HTERT-HM (cell line): ENCODE measurements around a stretch of chr7.

- RRBS, result no CpG with 5 or more reads among the region's 22 CpGs
Observed at GRCh38 chr7:159064932-159065538, 79.6 kb downstream of the VIPR2 start.